ENCODE results near the genes ITSN2, DNMT3A, GAREM2 and SELENOI.

DNA sequence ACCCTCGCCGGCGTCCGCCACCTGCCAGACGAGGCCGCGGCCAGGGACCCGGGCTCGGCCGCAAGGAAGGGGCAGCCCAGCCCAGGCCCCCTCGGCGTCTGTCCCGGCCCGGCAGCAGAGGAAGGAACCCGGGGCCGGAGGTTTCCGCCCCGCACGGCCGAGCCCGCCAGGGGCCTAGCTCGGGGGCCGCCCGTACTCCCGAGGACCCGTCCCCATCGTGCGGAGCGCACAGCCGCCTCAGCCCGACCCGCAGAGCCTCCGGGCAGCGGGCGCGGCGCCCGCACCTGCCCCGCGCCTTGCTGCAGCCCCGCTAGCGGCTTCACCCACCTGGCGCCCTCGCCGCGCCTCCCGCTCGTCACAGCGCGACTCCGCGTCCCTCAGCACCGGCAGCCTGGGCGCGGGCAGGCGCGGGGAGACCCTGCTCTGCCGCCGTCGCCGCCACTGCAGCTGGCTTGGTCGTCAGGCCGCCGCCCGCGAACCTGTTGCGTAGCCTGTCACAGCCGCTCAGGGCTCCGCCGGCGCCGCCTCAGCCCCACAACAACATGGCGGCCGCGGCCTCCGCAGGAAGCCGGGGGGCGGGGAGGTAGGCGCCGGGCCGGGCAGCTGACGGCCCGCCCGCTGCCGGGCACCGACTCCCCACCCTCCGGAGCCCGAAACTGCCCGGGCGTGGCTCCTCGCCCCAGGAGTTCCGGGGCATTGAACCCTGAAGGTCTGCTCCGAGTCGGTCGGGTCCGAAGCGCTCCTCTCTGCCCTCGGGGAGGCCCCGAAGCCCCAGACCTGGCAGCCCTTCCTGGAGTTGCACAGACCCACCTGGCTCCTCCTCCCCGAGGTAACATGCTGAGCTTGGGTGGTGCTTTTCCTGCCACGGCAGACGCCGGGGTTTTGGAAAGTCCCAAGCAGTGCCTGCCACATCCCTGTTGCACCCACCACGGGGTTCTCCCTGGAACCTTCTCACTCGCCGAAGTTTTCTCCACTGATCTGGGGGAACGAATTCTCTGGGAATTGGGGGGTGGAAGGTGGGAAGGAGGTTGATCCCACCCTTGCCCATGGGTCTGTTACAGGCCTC is at the start of gene ITSN2:
ITSN2 (minus strand) TSS at position 560 of the 1,066 bp plus-strand sequence.
- RRBS: 3% methylated on average over 20 of the region's 107 CpGs

DNA sequence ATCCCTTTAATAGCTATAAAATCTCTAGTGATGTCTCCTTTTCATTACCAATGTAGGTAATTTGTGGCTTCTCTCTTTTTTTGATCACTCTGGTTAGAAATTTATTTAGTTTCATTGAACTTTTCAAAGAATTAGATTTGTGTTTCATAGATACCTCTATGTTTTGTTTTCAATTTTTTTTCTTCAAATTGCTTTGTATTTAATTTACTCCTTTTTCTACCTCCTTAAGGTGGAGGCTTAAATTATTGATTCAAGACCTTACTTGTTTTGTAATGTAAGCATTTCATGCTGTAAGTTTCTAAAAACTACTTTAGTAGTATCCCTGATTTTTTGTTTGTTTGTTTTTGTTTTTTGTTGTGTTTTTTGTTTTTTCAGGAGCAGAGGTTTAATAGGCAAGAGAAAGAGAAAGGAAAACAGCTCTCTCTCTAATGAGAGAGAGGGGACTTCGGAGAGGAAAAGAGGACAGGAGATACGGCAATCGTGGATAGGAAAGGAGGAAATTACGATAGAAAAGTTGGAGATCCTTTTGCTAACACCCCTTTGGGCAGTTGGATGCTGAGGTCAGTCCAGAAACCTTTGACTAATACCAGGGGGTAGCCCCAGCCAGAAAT is 63.1 kb downstream of the NCOA1 start:
- RRBS: no CpG with 5 or more reads among the region's 4 CpGs

DNA sequence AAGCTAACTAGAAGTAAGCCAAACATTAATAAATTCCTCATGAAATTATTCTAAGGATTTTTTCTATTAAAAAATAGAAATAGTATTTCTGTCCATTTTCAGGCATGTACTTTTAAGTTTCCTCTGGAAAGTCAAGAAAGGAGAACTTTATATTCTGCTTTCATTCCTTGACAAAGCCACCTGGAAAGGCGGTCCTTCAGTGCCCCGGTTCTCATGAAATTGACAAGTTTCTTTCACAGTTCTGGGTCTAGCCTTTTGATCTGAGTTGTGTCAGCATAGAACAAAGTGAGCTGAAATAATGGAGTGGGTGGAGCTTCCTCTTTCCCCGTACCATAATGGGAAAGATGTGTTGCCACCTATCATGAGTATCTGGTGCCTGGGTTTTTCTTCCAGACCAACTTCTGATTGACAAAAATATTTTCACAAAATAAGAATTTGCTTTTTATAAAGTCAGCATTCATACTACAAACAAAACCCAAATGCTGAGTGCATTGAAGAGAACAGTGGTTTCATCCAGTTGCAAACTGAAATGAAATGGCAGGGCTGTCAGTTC is 49.3 kb downstream of the PTRHD1 start:
- RRBS: no CpG with 5 or more reads among the region's 3 CpGs

DNA sequence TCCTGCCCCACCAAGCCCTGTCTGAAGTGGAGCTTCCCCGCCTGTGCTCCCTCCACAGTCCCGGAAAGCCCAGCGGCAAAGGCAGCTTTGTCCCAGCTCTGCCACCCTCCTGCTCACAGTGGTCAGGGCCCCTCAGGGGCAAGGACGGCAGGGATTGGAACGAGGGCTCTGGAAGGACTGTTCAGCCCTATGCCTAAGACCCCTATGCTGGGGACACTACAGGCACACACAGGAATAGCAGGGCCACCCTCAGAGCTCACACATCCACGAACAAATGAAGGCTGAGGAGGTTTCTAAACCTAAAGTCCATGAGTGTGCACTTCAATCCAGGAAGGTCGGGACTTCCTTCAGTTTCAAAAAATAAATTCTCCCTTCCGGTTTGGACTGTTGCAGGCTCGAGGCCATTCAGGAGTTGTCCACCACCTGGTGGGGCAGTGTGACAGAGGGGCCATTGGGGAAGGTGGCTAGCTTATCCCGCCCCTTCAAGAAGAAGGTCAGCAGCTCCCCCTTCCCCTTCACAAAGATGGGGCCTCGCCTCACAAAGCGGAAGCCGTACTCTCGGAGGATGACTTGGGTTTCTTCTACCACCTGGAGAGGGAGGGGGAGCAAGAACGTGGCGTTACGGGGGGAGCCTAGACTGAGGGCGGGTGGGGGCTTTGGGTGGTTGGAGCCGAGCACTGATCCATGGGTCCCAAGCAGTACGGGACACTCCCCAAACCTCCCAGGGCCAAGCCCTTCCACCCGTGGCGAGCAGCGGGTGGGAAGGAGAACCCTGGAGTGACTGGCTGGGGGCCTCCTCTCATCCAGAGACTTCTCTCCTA is 26.5 kb downstream of the CENPO start:
- RRBS: no CpG with 5 or more reads among the region's 23 CpGs

- RRBS: 93% methylated on average over 4 of the region's 8 CpGs
Observed at GRCh38 chr2:24859497-24860007, 60.5 kb downstream of the ADCY3 start.

DNA sequence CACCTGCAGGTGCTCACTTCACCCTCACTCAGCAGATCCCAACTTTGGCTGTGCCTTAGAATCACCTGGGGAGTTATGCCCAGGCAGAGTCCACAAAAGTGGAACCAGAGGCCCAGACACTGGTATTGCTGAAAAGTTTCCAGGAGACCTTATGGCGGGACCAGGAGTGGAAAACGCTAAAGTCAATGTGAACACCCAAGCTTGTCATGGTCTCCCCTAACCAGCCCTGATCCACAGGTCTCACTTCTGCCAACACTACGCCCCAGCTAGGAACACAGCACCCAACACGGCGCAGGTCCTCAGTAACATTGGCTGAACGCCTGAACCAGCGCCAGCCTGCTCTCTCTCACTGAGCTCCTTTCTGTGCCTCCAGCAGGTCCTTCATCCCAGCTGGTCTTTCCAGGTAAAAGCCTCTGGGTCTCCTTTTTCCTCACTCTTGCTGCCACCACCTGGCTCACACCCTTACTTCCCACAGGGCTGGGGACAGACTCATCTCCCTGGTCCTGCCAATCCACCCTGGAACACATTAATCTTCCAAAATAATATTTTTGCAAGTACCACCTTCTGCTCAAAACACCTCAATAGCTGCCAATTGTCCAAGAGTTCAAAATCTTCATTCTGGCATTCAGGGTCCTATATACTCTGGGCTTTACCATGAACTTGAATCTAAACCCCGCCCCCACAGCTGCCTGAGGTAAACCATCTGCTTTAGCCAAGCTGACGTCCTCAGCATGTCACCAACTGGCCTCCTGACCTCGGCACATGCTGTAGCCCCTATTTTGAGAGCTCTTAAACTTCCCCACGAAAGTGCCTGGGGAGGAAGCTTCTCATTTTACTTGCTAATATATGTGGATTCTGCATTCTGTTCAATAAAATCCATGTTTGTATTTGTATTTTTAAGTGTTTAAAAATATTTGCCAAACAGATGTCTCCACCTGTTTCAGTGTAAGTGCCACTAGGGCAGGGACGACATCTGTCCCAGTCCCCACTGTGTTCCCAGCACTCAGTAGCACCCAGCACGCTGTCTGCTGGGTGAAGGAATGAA is 34.5 kb downstream of the ADCY3 start:
- RRBS: no CpG with 5 or more reads among the region's 13 CpGs

- RRBS: 48% methylated on average over 11 of the region's 49 CpGs
Observed at GRCh38 chr2:25161490-25161956, 6.9 kb downstream of the POMC start.

DNA sequence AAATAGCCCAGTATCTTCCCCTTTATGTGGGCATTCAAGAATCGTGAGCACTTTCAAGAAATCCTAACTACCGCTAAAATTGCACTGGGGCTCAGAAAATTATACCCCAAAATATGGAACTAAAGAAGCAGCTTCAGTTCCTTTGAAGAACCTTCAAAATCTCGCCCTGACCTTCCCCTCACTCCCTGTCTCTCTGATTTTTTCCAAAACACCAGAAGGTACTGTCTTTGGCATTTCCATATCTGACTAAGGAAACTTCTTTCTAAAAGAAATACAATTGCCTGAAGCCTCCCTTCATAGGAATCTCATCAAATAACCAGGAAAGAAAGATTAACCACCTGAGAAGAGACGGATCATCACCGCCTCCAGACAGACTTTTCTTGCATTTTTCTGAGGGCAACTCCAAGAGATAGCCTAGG is 8.0 kb upstream of the POMC start:
- RRBS: no CpG with 5 or more reads among the region's 5 CpGs

DNA sequence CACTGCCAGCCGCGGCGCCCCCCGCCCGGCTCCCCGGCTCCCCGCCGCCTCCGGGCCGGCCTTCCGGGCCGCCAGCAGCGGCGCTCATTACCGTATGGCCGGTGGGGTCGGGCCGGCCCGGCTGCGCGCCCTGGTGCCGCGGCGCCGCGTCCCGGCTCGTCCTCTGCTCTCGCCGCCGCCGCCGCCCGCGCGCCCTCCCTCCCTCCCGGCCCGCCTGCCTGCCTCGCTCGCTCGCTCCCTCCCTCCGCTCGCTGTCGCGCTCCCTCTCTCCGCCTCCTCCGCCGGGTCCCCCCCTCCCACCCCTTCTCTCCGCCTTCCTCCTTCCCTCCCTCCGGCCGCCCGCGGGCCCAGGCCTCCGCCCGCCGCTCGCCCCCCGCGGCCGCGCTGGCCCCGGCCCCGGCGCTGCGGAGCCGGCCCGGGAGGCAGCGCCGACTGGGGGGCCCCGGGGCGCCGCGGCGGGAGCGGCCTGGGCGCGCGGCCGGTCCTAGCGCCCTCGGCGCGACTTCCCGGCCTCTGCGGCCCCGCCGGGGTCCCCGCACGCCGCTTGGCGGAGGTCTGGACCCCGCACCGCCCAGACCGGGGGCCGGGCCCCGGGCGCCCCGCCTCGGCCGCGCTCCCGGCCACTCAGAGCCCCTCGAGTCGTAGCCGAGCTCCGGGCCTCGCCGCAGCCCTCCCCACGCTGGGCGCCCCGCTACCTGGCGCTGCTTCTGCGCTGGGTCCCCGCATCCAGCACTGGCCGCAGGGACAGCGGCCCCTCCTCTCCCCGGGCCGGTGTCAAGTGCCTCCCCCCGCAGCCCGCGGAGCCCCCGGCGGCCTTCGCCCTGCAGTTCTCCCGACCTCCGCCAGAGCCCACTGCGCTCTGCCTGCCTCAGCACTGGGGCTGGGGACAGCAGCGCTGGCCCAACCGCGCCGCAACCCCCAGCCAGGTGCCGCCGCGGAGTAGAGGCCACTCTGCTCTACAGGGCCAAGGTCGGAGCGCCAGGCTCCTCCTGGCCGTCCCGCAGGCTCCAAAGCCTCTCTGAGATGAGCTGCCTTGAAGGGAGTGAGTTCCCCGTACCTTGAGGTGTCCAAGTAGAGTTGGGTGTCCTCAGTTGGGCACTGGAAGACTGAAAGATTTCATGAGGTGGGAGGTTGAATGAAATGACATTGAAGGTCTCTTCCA is at the start of gene DNMT3A:
DNMT3A (minus strand) TSS at position 191 of the 1,162 bp plus-strand sequence.
- RRBS: 2% methylated on average over 67 of the region's 139 CpGs

DNA sequence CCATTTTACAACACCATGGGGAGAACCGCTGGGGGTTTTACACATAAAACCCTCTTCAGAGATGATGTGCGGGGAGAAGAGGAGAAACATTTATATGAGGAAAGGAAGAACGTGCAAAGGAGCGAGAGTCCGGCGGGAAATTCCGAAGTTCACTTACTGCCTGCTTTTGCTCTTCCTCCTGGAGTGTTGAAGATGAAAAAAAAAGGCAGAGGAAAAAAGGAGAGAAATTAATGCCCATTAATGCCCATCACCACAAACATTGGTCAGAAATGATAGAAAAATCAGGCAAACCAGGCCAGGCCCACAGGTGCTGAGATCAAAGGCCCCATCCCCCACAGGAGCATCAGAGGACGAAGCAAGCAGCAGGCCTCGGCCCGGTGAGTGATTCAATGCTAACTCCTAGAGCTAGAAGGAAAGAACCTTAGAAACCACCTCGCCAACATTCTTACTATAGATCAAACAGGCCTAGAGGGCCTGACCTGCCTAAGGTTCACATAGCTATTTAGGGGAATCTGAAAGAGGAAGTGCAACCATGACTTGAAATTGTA is 77.7 kb upstream of the DNMT3A start:
- RRBS: no CpG with 5 or more reads among the region's 11 CpGs

- RRBS: no CpG with 5 or more reads among the region's 5 CpGs
Observed at GRCh38 chr2:25454666-25455211, 113.0 kb upstream of the DNMT3A start.

- RRBS: no CpG with 5 or more reads among the region's 4 CpGs
Observed at GRCh38 chr2:25582508-25582707, 91.0 kb downstream of the DTNB start.

GRCh38 chr2:25960951-25961204 is 21.4 kb downstream of the KIF3C start:
- RRBS: no CpG with 5 or more reads among the region's 2 CpGs

DNA sequence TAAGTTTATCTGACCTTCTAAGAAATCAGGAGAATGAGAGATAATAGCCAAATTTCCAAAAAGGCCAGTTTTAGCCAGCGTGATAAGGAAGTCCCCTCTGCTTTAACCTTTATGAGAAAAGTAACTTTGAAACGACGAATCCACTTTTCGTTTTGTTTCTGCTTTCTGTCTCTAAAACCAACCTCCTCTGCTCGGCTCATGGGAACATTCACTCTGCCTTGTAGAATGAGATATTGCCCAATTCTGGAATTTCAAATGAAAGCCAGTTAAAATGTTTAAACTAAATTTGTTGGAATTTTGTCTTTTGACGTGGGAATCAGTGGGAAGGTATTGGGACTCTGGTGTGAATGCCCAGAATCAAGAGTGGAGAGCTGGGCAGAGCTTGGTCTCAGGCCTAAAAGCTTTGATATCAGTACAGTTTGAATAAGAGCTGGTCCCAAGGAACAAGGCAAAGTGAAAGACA is 17.5 kb upstream of the RAB10 start:
- RRBS: no CpG with 5 or more reads among the region's 6 CpGs

DNA sequence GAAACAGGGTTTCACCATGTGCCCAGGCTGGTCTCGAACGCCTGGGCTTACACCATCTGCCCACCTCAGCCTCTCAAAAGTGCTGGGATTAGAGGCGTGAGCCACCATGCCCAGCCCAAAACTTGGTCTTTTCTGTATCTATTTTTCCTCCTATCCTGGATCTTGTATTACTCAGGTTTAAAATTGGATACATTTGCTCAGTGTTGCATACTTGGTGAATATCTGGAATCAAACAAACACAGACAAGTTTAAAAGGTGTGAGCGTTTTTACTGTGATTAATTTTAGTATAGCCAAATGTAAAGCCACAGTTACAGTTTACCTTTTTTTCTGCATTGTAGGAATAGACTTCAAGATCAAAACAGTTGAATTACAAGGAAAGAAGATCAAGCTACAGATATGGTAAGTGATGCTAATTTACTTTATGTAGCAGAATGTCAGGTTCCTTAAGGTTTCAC is 64.5 kb downstream of the RAB10 start:
- RRBS: no CpG with 5 or more reads among the region's 4 CpGs

GRCh38 chr2:26172882-26173802 is at the start of gene GAREM2:
Gene GAREM2, plus strand, starts transcription at chr2:26173088.
- RRBS: 2% methylated on average over 63 of the region's 100 CpGs

DNA sequence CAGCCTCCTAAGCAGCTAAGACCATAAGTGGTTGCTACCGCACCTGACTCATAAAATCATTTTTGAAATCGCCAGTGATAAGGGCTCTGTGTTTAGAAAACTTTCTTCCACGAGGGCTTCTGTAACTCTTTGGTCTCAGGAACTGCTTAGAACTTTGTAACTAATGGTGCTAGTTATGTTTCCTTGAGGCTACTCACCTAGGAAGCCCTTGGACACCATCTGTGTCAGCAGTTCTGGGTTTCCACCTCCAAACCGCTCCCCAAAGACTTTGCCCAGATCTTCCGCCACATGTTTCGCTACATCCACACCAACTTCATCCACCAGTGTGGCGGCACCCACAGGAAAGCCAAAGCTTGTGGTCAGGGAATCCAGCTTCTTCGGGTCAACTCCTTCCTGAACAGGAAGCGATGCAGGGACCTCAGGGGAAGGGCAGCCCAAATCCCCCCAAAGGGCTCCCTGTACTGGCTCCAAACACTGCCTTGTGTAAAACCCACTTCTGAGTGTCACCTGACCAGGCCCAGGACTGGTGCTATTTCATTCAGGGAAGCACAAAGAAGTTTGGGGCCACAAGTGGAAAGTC is 20.6 kb downstream of the GAREM2 start:
- RRBS: no CpG with 5 or more reads among the region's 9 CpGs

DNA sequence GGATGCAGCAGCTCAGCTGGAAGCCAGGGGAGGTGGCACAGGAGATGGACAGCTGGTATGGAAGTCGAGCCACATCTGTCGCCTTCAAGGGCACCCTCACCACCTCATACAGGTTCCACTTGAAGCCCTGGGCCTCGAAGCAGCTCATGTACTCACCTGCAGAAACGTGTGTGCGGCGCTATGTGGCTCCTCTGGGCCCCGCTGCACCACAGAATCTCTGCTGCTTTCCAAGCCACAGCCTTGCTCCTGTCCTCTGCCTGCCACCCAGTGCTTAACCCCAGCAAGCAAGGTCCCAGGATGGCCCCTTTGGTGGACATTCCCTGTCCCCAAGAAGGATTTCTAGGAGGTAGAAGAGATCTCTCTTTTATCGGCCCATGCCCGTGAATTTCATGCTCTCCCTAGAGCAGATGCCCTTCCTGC is 31.5 kb upstream of the SELENOI start:
- RRBS: no CpG with 5 or more reads among the region's 9 CpGs

- RRBS: 1% methylated on average over 22 of the region's 57 CpGs
Observed at GRCh38 chr2:26345911-26346424, at the start of gene SELENOI. Gene SELENOI, plus strand, starts transcription at chr2:26346143.

Measured in choroid plexus epithelial cell (primary cell).